Fibroblast of villous mesenchyme (primary cell): Measurements from ENCODE around the gene KARS1.

DNA sequence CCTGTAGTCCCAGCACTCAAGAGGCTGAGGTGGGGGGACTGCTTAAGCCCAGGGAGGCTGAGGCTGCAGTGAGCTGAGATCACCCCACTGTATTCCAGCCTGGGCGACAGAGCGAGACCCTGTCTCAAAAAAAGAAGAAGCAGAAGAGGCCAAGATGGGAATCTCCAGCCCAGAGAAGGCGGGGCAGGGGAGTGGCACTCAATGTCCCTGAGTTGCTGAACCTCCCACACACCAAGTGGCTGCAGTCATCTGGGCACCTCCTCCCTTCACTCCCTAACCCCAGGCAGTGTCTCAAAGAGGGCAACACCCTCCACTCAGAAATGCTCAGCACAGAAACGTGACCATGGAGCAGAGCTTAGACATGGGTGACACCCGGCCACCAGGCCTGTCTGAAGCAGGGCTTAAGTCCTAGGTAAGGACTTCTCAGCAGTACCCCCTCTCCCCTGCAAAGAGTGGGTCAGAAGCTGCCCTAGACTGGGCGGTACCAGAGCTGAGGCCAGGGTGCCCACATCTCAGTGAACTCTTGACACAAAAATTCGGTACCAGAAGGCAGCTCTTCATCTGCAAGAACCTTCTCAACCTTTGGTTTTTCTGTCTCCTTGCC is 36.3 kb upstream of the BCAR1 start:
- CAGE, long polyA plus RNA = no peak

DNA sequence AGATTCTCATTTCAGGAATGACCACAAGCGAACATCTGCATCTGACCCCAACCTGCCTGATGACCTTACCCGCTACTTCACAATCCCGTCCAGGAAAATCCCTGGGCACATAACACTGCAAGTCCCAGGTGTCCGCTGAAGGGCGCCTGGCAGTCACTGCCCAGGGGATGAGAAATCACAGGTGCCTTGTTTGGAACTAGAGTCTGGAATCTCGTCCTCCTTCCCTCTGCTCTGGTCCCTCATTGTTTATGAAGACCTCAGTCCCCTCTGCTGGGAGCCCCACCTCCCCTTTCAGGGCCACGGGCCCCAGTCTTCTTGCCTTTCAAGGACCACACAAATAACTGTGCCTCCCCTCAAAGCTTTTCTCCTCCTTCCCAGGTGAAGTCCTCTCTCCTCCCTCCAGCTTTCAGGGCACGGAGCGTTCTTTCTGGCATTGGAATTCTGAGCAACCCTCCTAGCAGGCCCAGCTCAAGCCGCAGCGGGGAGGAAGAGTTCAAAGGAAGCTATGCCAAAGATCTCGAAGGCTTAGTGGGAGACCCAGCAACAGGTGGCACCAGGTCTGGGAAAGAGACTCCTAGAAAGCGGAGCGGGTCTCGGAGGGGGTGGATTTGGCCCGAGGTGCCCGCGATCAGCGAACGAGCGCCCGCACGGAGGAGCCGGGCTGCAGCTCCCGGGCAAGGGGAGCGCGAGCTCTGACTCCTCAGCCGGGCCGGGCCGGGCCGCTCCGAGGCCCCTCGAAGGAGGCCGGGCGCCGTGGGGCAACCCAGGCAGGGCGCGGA is 19.6 kb downstream of the CHST5 start:
- CAGE, long polyA plus RNA = no peak

DNA sequence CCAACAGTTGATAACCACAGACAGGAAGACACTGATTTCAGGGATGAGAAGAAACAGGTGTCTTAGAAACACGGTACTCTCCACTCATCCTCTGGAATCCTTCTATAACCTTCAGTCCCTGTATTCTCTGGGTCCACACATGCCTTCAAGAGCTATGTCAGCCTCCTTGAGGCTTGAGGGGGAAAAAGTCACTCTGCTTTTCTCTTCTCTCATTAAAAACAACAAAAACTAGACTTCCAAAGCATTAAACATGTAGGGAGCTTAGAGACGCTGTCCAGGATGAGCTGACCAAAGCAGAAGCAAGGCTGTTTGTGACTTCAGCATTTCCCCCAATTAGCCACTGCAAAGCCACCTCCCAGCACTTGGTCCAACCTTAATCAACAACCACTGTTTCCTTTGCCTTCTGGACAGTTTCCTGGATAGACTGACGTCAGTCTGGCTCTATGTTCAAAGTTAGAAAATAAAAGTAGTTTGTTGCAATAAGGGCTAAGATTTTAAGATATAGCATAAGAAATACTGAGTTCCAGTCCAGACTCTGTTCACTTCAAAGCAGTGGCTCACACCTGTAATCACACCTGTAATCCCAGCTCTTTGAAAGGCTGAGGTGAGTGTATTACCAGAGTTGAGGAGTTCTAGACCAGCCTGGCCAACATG is 3.1 kb downstream of the TMEM231 start:
- CAGE, long polyA plus RNA = no peak

DNA sequence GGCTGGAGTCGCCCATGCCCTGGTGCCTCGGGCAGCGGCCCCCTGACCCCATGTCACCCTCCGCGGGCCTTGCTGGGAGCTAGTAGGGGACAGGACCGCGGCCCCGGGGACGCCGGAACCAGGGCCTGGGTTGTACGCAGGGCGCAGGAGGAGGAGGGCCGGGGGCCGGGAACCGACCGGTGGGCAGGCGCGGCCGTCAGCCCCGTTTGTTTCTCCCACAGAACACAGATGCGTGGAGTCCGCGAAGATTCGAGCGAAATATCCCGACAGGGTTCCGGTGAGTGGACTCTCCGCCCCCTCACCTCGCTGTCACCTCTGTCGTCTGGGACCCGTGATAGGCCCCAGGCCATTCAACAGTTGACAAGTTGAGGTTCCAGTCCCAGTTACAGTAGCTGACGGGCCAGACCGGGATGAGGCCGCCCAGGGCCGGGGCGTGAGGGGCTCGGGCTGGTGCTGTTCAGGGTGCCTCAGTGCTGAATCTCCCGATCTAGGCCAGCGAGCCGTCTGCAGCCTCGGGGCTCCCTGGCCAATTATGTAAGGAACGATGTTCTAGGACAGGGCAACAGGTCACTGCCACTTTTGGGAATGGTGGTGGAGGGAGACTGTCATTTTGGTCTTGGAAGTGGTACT is 567 bp downstream of the GABARAPL2 start:
- CAGE, long polyA plus RNA = no peak

DNA sequence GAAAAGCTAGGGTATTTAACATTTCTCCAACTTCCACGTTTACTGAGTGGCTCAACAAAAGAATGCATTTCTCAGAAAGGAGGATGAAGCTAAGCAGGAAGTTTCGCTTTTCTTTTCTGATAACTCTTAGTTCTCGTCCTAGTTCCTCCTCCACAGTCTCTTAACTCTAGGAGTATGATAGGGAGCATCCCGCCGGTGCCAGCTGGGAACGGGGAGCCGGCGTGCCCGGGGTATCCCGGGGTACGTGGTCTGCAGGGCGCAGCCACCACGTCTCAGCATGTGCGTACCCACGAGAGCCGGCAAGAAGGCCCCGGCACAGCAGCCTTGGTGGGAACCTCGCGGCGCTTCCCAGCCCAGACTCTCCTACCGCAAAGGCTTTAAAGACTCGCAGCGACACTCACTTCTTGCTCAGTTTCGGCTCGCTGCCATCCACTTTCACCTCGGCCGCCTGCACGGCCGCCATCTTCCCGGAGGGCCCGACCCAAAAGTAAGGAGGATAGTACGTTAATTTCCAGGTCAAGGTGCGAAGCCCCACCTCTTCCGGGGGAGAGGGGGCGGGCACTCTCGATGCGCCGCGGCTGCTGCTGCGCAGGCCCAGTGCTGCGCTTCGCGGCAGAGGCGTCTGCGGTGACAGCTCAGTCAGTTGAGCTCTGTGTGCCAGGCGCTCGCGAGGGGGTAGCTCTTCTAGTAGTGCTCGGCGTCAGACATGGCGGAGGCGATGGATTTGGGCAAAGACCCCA is at the start of gene KARS1:
Gene KARS1 (minus strand): TSS at position 489 of the 740 bp plus-strand sequence.
- CAGE, long polyA plus RNA = start-site peak on the minus strand centred at position 481 of the sequence, 26 bp wide, 1,001 and 777 reads in 2 replicates; start-site peak on the plus strand centred at position 642 of the sequence, 92 bp wide, 489 and 280 reads in 2 replicates

GRCh38 chr16:75760971-75761457 is 34.7 kb upstream of the CPHXL start:
- CAGE, long polyA plus RNA = no peak

DNA sequence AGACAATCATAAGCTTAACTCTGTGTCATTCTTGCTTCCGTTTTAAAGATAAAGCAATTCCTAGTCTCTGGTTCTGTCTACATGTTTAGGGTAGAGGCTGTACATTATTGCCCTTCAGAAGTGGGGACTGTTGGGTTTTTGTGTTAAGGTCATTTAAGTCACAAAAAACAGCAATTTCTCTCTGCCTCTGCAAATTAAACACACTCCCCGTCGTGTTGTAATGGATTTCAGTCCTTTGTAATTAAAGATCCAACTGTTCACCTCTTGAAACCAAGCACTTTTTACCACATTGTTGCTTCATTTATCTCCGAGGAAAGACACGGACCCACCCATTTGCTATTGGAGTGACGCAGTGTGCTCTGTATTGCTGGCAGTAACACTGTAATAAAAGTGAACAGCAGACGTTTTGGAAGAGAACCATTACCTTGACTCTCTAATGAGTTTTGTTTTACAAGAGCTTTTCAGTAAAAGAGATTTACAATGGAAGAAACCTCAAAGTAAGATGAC is 83.1 kb upstream of the CNTNAP4 start:
- CAGE, long polyA plus RNA = no peak

GRCh38 chr16:78443682-78444308 is 344.3 kb downstream of the WWOX start:
- CAGE, long polyA plus RNA = no peak

- CAGE, long polyA plus RNA = no peak
These were observed 616.3 kb downstream of the WWOX start for GRCh38 chr16:78715672-78716211.

DNA sequence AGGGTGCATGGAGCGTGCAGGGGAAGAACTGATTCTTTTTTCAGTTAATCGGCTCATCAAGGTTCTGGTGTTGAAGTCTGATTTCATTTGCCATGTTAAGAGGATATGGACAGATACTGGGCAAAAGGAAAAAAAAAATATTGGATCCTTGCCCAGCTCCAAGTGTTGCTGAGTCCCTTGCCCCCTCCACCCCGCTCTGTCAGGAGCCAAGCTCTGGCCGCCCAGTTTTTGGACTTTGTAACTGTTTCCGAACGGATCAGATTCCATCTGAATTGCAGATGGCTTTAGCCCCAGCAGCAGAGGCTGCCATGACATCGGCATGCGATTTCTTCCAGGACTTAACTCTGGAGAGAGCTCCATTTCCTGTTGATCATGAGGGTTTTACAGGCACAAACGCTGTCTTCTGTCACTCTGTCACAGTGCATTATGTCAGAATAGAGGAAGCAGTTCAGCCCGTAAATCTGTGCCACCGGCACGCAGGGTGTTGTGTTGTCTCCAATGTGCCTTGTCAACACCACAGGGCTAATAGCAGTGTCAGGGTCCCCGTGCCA is 615.6 kb downstream of the MAF start:
- CAGE, long polyA plus RNA = no peak

GRCh38 chr16:79508886-79509717 is 91.4 kb downstream of the MAF start:
- CAGE, long polyA plus RNA = no peak

DNA sequence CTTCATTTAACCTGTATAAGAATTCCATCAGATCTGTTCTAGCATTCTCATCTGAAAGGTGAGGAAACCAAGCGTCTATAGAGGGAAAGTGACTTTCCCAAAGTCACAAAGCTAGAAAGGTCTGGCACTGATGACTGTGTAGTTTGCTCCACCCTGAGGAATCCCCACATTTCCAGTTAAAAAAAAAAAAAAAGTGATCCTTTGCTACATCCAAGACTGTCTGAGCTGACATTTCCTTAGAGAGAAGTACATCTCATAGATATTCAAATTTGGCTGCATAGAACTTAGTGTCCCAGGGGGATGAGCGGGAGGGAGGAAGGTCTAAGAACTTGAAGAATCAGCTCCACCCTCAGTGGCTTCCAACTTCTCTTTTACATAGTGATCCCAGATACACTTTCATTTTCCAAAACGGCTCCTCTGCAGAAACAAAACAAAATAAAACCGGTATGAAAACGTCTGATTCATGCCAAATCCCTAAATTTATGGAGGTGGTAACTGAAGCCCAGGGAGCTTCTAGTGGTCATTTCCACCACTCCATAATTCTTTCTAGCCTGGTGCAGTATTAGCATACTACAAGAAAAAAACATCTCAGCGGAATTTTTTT is 29.5 kb downstream of the MAF start:
- CAGE, long polyA plus RNA = no peak

GRCh38 chr16:79601024-79601485 is 518 bp upstream of the MAF start:
- CAGE, long polyA plus RNA = no peak

DNA sequence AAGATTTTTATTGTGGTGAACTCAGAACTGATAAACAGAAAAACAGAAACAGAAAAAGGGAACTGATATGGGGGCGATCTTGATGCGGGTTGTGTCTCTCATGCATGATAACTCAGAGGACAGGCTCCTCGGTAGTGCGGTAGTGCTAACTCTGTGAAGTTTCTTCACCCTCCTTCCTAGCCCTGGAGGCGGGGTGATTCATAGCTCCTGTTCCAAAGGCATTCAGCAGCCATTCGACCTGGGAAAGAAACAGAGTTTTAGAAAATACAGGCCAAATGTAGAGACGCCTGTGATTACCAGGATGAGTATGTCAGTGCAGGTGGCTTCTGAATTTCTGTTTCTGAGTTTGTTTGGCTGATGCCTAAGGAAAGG is 5.5 kb upstream of the MAF start:
- CAGE, long polyA plus RNA = no peak

DNA sequence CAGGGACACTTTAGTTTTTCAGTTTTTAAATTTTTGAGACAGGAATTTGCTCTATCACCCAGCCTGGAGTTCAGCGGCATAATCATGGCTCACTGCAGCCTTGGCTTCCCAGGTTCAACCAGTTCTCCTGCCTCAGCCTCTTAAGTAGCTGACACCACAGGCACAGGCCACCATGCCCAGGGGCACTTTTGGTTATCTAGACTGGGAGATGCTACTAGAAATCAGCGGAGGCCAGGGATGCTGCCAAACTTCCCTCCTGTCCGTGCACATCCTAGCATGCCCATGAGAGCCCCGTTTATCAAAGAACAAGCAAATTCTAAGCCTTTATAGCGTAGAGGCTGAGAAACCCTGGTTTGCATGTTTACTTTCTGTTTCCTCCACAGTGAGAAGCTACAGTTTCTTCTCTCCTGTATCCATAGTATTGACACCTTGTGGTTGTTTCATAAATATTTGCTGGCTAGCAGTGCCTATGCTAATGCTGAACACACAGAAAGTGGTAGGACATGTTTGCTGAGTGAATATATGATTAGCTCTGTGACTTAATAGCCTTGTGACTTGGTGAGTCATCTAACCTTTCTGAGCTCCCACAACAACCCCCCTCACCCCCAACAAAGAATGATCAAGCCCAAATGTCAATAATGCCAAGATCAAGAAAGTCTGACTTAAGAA is 39.2 kb upstream of the MAF start:
- CAGE, long polyA plus RNA = no peak

GRCh38 chr16:79930909-79931118 is 330.3 kb upstream of the MAF start:
- CAGE, long polyA plus RNA = no peak

GRCh38 chr16:80046392-80046750 is 445.8 kb upstream of the MAF start:
- CAGE, long polyA plus RNA = no peak

GRCh38 chr16:81139174-81139789 is 43.1 kb upstream of the GCSH start:
- CAGE, long polyA plus RNA = no peak

DNA sequence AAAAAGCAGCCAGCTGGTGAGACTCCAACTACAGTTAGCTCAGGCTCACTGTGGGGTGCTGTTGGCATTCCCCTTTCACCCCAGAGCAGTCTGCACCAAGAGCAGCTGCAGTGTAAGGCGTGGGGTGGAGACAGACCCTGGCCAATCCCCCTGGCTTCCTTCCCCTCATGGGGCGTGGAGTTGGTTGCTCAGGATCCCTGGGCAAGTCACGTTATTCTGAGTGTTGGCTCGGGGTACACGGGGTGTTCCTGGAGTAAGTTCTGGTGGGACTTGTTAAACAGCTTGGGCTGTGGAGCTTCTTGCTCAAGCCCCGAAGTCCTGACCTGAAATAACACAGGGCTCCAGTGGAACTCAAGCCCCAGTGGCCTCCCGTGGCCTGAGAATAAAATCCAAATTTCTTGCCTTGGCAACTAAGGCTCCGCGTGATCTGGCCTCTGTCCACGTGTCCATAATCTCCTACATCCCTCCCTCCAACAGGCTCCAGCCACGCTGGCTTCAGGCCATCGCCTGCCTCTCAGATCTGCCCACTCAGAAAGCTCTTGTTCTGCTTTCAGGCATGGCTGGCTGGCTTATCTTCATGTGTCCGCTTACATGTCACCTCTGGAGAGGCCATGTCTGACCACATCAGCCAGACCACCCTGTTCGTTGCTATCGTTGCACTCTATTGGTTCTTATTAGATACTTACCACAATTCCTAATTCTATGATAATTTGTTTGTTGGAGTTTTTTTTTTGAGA is 49.3 kb upstream of the BCO1 start:
- CAGE, long polyA plus RNA = no peak

DNA sequence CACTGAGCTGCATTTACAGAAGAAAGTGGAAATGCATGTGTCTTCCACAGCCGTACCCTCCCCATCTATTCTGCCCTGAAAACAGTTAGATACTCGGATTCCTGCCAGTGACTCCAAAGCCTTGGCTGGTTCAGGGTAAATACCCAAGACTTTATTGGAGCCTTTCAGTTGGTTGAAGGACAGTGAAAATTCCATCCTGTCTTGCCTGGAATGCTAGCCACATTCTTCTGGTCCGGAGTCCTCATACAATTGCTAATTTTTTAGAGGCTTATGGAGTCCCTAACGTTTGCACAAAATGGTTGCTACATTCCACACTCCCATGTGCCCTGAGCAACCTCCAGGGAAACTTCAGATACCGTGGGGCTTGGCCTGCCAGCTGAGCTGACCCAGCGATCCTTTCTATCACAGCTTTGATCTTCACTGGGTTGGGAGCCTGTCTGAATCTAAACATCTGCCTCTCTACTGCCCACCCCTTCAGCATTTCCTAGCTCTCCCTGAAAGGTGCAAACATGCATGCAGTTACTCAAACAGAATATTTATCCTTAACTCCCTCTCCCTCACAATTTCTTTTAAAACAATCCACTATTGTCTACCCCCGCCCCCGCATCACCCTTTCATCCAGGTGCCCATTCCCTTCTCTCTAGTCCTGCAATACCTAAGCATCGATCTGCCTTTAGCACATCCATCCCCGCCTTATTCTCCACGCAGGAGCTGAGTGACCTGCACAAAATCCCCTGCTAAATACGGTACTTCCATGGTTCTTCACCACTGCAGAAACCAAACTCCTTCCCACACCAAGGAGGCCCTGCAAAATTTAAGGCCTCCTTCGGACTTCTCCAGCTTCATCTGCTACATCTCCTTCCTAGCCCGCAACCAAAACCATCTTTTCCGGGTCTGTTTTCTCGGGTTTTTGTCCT is 914 bp upstream of the GAN start:
- CAGE, long polyA plus RNA = no peak